ENCODE measurements around the gene MASTL.

- PRO-cap = no peak
These were observed 58.7 kb downstream of the PIP4K2A start for GRCh38 chr10:22655552-22656144.

DNA sequence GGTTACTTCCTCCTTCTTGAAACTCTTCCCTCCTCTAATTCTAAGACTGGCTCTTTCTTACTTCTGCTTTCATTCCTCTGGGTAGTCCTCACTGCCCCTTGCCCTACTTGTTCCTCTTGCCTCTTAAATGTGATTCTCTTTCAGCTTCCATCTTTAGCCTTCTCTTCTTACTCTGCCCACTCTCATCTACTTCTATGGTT is 28.4 kb upstream of the PIP4K2A start:
- PRO-cap = no peak

DNA sequence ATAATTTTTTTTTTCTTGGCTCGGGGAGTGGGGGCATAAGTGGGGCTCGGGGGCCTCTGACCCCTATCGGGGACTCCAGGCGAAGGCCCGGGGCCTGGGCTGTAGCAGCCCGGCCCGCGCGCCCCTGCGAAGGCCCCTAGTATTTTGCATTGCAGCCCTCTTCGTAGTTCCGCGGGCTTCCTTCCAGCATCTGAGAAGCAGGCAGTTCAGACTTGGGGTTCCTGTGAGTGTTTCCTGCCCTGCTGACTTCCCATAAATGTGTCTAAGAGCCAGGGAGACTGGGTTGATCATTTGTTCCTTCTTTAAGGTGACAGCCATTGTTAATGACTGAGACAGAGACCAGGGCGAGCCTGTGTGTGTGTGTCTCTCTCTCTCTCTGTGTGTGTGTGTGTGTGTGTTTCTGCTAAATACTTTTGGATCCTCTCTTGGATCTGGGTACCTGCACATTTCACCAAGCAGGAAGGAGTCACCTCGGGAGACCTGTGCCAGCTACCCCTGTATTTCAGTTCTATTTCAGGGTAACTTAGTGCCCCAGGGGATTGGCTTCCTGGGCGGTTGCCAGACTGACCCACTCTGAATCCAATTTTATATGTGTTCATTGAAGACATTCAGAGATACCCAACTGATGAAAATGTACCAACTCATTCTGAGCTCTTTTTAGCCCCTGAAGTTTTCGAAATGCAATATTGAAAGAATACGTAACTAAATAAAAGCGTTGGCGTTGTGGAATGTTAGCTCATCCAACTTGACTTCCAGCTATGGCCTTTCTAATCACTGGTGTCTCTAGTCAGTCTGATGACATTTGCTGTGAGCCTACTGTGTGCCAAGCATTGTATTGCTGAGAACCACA is 822 bp downstream of the MSRB2 start:
- PRO-cap = unidirectional peak, minus-strand start at position 192 of the sequence

GRCh38 chr10:23363551-23363944 is 19.0 kb upstream of the C10orf67 start:
- PRO-cap = no peak

GRCh38 chr10:23403304-23403885 is 35.5 kb upstream of the OTUD1 start:
- PRO-cap = no peak

DNA sequence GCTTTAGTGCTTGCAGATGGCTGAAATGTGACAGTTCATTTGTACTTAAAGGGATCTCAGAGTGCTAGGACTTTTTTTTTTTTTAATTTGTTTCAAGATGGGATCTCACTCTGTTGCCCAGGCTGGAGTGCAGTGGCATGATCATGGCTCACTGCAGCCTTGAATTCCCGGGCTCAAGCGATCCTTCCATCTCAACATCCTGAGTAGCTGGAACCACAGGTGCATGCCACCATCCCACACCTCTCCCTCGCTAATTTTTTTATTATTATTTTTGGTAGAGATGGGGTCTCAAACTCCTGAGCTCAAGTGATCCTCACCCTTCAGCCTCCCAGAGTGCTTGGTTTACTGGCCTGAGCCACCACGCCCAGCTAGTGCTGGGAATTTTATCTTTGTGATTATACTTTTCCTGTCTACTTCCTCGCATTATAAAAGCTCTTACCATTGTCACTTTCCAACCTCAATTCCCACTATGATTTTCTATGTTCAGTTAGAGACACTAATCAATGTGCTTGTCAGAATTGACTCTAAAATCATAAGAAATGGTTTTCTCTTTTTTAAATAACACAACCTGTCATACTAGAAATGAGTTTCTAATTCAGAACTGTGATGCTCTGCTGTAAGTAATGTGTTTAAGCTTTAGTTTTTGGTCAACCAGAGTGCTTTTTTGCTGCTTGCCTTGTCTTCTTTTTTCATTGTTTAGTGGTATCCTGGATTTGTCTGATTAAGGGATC is 7.9 kb downstream of the OTUD1 start:
- PRO-cap = no peak

- PRO-cap = no peak
These were observed 93.1 kb upstream of the KIAA1217 start for GRCh38 chr10:24115893-24116194.

GRCh38 chr10:24384796-24385324 is 175.9 kb downstream of the KIAA1217 start:
- PRO-cap = no peak

GRCh38 chr10:24548684-24549022 is 175.0 kb downstream of the ARHGAP21 start:
- PRO-cap = no peak

GRCh38 chr10:24604127-24604948 is 119.3 kb downstream of the ARHGAP21 start:
- PRO-cap = no peak

DNA sequence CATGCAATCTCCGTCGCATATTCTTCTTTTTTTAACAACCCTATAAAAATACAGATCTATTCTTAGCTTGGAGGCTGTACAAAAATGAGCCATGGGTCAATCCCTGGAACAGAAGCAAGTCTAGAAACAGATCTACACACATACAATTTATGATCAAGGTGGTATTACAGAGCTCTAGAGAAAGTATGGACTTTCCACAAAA is 71.7 kb downstream of the ARHGAP21 start:
- PRO-cap = no peak

GRCh38 chr10:24721063-24721804 is 2.5 kb downstream of the ARHGAP21 start:
- PRO-cap = no peak

- PRO-cap = bidirectional peak, plus-strand start at chr10:24724885, minus-strand start at chr10:24724648
These were observed 1.1 kb upstream of the ARHGAP21 start for GRCh38 chr10:24724759-24725157.

- PRO-cap = no peak
These were observed 70.2 kb downstream of the PRTFDC1 start for GRCh38 chr10:24882192-24882662.

DNA sequence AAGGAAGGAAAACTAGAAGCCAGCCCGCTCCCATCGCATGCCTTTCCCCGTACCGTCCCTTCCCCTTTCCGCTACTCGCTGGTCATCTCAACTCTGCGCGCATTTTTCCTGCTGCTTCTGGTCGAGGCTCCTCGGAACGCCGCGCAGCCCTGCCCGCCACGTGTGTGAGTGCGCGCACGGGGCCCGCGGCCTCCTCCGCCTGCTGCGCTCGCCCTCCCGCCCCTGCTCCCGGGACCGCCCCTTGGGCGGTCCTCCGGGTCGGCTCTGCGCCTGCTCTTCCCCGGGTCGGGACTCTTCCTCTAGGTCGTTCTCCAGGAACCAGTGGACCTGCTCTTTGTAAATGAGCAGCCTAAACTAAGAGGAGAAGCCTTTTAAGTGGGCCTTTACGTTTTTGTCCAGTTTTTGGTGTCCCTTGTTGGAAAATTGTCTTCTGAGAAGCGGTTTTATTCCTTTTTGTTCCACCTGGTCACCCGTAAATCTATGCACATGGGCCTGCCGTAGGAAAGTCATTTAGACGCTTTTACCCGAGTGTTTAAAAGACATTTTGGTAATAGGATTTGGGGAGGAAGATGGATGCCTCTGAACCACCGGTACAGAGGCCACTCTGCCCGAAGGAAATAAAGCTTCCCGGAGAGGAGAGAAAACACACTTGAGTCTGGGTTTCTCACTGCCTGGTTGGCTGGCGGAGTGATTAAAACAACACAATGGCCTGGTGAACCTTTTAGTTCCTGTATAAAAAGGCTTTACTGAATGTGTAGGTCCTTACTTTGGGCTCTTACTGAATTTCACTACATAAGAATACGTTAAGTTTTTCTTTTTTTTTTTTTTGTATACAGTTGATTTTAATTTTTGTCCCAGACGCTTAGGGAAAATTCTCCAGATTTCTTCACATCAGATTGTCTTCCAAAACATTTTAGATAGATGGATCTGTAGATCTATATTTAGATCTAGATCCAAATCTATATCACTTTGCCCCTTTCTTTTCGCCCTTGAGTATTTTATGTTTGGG is 700 bp downstream of the THNSL1 start:
- PRO-cap = bidirectional peak, plus-strand start at position 302 of the sequence, minus-strand start at position 224 of the sequence

DNA sequence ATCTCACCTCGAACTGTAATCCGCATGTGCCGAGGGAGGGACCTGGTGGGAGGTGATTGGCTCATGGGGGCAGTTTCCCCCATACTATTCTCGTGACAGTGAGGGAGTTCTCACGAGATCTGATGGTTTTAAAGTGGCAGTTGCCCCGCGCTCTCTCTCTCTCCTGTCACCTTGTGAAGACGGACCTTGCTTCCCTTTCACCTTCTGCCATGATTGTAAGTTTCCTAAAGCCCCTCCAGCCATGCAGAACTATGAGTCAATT is 53.3 kb upstream of the MYO3A start:
- PRO-cap = no peak

- PRO-cap = no peak
These were observed 110.0 kb downstream of the MYO3A start for GRCh38 chr10:26043951-26044485.

- PRO-cap = no peak
These were observed 45.8 kb upstream of the APBB1IP start for GRCh38 chr10:26392134-26392850.

DNA sequence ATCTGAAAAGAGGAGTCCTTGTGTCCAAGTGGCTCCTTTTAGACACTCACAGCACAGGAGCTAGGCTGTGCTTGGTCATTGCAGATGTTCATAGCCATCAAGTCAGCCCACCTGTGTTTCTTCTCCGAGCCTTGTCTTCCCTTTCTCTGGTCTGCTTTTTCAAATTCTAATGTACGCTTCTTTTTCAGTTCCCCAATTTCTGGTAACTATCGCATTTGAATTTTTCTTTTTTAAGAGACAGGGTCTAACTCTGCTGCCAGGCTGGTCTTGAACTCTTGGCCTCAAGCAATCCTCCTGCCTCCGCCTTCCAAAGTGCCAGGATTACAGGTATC is 18.9 kb downstream of the APBB1IP start:
- PRO-cap = no peak

DNA sequence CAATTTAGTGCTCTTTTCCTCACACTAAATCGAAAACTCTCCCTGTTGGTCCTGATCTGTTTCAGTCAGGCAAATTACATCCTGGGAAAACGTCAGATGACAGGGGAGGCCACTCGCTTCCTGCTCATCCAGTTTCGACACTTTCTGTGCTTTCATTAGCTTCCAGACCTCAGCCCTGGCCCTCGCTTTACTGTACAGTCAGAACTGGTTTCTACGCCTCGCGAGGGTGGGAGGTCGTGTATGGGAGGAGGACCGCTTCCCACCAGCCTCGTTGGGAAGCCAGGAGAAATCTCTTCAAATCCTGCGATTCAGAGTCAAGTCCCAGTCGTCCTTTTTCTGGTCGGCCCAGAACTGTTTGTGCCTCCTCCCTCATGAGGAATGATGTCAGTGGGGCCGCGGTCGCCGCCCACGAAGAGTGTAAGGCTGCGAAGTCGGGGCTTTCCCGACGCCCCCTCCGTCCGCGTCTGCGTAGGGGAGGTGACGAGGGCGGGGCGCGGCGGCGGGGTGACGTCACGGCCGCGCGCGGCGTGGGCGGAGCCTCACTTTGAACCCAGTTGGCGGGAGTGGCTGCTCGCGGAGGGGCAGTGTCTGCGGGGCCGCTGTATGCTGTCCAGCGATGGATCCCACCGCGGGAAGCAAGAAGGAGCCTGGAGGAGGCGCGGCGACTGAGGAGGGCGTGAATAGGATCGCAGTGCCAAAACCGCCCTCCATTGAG is at the start of gene MASTL:
Gene MASTL (plus strand): TSS at position 542 of the 715 bp plus-strand sequence.
- PRO-cap = bidirectional peak, plus-strand start at position 553 of the sequence, minus-strand start at position 466 of the sequence

All from left common carotid artery plus branches (tissue), 1 donor.